Penis (tissue), 1 donor: ENCODE measurements around the gene NFKBIZ.

- PRO-cap = no peak
Observed at GRCh38 chr3:101518377-101518921, 5.4 kb upstream of the SENP7 start.

GRCh38 chr3:101521458-101521829, 8.4 kb upstream of the SENP7 start:
- PRO-cap = no peak

GRCh38 chr3:101612947-101613280, 38.9 kb downstream of the PCNP start:
- PRO-cap = no peak

GRCh38 chr3:101632154-101633651, 44.2 kb downstream of the ZBTB11 start:
- PRO-cap = no peak

DNA sequence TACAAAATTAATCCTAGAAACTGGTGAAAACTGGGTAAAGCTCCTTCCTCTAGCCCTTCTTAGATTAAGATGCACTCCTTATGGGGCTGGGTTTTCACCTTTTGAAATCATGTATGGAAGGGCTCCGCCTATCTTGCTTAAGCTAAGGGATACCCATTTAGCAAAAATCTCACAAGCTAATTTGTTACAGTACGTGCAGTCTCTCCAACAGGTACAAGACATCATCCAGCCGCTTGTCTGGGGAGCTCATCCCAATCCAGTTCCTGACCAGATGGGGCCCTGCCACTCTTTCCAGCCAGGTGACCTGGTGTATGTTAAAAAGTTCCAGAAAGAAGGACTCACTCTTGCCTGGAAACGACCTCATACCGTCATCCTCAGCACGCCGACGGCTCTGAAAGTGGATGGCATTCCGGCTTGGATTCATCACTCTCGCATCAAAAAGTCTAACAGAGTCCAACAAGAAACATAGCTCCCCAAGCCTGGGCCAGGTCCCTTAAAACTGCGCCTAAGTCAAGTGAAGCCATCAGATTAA, 37.7 kb downstream of the ZBTB11 start:
- PRO-cap = no peak

DNA sequence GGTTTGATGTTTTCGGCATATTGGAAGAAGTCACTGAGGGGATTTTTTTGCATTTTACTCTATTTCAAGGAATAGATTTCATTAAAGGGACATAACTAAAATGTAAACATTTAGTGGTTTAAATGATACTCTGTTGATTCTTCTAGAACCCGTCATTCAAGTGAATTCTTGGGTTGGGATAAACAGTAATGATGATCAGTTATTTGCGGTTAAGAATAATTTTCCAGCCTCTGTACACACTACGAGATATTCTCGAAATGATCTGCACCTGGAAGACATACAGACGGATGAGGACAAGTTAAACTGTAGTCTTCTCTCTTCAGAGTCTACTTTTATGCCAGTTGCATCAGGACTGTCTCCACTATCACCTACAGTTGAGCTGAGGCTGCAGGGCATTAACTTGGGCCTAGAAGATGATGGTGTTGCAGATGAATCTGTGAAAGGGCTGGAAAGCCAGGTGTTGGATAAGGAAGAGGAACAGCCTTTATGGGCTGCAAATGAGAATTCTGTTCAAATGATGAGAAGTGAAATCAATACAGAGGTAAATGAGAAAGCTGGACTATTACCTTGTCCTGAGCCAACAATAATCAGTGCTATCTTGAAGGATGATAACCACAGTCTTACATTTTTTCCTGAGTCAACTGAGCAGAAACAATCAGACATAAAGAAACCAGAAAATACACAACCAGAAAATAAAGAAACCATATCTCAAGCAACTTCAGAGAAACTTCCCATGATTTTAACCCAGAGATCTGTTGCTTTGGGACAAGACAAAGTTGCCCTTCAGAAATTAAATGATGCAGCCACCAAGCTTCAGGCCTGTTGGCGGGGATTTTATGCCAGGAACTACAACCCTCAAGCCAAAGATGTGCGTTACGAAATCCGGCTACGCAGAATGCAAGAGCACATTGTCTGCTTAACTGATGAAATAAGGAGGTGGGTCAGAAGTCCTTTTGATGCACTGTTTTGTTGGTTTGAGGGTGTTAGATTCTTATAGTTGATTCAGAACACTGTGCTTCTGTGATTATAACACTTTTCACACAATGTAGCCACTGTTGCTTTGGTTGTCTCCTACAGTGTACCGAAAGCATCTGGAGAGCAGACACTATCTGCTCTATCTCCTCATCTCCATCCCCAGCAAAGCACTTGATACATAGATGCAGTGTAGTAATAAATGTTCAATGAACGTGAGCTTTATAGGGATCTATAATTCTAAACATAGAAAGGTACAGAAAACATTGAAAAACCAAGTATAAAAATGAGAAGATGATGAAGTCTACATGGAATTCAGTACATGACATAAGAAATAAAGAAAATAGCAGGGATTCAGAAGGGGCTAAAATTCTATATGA, 21.0 kb upstream of the NXPE3 start:
- PRO-cap = no peak

DNA sequence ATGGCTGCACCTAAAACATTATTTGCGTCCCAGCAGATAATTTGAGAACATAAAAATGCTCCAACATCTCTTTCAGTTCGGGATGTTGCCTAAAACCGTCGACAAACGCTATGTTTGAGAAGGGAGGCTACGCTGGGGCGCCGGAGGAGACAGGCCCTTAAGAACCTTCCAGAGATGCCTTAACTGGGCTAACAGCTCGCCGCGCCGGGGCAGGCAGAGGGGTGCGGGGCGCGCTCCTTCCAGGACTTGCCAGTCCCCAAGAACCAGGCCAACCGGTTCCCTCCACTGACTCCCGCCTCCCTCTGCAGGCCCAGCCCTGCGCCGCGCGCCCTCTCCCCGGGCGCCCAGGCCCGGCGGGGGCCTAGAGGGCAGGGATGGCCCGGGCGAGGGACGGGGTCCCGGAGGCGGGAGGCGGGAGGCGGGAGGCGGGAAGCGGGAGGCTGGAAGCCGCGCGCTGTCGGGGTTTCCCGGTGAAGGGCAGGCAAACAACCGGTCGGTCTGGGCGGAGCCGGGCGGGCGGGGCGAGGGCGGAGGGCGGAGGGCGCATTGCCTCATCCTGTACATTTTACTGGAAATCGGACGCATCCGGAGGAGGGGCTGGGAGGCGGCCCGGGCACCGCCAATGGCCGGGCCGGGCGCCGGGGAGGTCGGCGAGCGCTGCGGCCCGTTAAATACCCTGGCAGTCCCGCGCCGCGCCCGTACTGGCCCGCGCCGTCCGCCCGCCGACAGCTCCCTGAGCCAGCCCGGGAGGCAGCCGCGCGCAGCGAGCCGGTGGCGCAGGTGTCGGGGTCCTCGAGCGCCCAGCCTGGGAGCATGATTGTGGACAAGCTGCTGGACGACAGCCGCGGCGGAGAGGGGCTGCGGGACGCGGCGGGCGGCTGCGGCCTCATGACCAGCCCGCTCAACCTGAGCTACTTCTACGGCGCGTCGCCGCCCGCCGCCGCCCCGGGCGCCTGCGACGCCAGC, at the start of gene NFKBIZ:
TSS of gene NFKBIZ (plus strand) at position 699 of the 966 bp plus-strand sequence.
- PRO-cap = bidirectional peak, plus-strand start at position 364 of the sequence, minus-strand start at position 304 of the sequence; bidirectional peak, plus-strand start at position 699 of the sequence, minus-strand start at position 472 of the sequence

DNA sequence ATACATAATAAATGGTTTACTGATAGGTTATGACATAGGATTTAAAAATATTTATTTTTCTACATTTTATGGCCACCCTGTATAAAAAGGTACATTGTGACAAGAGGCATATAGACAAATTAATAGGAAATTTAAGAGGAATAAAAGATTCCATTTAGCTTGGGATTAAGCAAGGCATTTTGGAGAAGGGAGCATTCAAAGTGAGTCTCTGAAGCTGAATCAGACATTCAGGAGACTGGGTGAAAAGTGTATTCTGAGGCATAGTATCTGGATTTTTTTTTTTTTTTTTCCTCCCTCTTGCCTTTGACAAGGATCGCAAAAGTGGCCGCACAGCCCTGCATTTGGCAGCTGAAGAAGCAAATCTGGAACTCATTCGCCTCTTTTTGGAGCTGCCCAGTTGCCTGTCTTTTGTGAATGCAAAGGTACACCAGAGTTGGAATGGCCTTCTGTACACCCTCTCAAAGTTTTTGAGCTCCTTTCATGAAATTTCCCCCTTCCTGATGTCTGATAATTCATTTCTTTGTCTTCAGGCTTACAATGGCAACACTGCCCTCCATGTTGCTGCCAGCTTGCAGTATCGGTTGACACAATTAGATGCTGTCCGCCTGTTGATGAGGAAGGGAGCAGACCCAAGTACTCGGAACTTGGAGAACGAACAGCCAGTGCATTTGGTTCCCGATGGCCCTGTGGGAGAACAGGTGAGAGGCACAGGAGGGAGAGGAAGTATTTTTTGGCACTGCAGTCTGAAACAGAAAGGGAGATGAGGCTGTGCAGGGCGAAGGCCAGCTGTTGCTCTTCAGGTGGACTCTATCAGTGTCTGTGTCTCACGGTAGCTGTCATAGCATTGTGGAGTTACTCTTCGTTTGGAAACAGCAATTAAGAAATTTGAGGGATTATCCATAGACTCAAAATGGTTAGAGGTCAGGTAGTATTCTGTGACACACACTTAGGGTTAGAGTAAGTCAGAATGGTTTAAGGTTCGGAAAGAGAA, 7.7 kb downstream of the NFKBIZ start:
- PRO-cap = no peak

GRCh38 chr3:101863902-101864325, 14.6 kb downstream of the NFKBIZ start:
- PRO-cap = no peak

DNA sequence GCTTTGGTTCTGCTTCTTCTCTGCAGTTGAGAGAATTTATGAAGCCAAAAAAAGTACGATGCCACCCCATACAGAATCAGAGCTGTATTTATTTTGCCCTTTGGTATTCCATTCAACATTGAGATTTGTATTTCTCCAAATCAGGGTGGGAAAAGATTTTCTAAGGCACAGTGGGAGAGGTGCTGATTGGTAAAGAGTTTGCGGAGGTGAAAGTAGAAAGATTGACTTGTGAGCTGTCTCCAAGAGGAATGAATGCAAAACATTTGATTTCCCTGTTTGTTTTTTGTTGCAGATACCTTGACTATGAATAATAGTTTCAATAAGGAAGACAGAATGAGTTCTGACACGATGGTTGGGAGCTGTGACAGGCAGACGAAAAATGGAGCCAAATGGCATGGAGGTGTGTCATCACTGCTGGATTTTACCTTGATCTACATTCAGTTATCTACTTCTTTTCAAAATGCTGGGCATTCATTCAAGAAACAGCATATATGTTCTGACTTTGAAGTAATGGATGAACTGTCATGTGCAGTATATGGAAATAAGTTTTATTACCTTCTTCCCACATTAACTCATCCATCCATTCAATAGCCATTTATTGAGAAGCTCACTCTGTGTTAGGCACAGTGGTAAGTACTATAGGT, 145.1 kb downstream of the NFKBIZ start:
- PRO-cap = no peak

DNA sequence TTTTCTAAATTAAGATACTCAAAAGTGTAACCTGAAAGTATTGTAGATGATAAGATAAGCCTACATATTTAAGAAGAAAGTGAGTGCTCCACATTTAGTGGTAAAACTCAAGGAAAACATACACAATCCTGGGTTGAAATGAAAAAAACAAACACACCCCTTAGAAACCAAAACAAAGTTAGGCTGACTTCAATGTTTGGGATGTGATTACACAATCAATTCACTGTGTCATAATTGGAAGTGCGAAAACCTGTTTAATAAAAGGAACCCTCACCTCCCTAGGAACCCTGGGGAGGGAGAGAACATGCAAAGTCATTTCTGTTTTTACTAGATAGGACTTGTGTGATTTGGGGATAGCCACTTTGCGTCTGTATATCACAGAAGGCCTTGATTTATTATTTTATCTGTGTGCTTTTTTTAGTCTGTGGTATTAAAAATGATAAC, 274.9 kb downstream of the NFKBIZ start:
- PRO-cap = no peak

GRCh38 chr3:102174205-102174855, 260.5 kb upstream of the ZPLD1 start:
- PRO-cap = no peak

DNA sequence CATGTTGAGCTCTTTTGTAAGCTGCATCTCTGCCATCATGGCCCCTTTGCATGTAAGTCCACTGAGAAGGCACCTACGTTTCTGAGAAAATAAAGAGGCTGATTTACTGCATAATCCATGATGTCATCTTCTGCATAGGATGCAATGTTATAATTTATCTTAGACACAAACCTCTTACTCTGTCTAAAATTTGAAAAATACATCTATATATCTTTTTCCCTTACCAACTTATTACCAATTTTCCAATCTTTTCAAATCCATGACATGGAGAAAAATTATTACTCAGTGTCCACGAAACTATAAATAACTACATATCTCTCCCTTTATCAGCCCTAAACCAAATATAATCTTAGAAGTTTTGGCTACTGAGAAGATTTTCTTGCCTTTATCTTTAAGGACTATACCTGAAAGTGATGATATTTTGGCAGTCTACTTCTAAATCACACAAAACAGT, 1294.9 kb downstream of the ZPLD1 start:
- PRO-cap = no peak

- PRO-cap = no peak
Observed at GRCh38 chr3:104126910-104127441, 1239.7 kb upstream of the ALCAM start.

- PRO-cap = no peak
Observed at GRCh38 chr3:105365624-105365968, 1.1 kb upstream of the ALCAM start.

DNA sequence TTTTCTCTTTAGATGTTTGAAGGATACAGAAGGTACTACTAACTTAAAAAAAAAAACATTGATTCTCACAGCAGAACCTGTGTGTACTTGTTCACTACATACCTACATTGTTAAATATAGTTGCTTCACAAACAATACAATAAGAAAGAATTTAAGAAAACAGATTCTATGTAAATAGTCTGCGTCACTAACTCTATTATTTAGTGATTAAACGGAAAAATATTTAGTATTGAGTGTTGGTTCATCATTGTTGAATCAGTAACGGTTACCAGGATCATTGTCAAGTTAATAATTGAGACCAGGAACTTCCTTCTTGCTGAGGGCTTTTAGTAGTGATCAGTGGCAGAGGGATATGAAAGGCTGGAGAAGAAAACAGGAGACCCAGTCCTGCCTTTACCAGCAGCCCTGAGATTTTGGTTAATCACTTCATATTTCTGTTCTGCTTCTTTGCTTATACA, 20.7 kb downstream of the ALCAM start:
- PRO-cap = unidirectional peak, plus-strand start at position 353 of the sequence

DNA sequence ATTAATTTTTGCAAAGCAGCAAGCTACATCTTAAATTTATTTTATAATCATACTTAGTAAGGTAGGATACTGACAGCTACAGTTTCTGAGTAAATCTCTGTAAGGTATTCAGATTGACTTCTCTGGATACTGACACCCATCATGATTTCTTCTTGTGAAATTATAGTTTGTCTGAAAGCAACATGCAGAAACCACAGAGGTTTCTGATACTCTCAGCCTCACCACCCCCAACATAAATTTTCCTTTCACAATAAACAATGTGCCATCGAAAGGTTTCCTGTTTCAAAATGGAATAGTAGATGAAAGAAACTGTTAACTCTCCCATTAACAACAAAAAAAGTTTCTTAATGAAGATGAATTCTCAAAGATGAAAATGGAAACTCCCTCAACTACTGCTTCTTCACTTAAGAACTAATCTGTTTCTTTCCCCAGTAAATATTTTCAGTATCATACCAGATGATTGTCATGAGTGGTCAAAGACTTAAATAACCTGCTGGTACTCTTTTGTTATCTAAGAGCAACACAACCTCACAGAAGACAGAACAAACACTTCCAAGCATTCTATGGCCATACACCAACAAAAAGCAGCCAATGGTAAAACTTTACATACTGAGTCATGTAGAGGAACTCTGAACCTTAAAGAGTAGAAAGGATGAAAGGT, 2.1 kb downstream of the CBLB start:
- PRO-cap = no peak

DNA sequence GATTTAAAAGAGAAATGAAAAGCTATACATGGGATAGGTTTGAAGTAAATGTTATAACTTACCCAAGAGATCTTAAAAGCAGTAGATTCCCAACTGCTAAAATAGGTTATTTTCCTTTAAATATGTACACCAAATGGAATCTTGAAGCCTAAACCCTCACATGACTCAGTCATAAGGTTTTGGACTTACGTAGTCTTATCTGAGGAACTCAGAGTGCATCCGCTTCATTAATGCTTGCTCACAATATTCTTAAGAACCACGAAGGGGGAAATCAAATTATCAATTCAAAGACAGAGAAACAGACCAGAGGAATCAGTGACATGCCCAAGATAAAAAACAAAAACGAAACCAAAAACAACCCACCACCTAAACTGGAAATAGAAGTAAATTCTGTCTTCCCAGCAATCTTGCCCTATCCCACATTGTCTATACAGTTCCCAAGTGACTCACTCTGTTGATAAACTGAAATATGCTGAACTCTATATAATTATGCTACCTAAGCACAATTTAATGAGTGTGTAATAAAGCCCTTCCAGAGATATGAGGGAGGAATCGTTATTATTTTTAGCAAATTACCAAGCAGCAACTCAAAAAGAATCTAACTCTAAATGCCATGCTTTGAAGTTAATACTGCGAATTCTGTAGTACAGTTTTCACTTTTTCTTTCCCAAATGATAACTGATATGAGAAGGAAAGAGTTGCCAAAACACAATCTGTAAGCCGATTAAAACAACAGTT, 135.4 kb upstream of the CBLB start:
- PRO-cap = no peak

- PRO-cap = no peak
Observed at GRCh38 chr3:107241197-107241843, 135.9 kb upstream of the CCDC54 start.

DNA sequence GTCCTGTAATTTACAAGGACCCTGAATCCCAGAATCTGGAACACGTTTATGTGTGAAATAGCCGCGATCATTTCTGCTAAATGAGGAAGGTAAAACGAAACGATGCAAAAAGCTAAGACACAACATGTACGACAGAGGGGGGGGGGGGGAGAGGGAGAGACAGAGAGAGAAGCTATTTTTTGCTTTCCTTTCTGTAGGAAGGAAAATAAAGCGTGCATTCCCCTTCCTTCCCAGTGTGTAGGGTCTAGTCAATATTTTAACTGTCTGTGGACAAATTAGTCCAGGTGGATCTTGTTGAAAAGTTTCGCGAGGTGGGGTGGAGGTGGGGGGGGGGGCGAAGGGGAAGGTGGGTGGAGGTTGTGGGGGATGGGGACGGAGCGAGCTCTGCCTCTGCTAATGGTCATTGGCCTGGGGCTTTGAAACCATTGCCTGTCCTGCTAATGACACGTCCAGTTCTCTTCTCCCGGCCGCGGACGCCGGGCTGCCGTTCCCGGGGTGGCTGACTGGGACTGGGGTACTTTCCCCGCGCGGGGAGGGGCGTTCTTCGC, 1.8 kb downstream of the BBX start:
- PRO-cap = bidirectional peak, plus-strand start at position 142 of the sequence, minus-strand start at position 81 of the sequence; bidirectional peak, plus-strand start at position 452 of the sequence, minus-strand start at position 462 of the sequence